Measurements from ENCODE around the genes GPR183 and ZIC5.

DNA sequence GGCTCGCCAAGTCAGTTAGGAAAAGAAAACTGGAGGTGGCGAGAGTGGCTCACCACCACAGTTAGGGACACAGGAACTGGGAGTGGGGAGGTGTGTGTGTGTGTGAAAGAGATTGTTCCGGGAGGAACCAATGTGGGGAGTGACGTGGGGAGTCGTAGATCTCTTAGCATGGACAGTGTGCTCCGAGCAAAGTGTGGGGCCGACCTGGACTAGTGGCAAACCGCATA lies 8.6 kb upstream of the SLC15A1 start:
- RRBS: no CpG with 5 or more reads among the region's 8 CpGs

DNA sequence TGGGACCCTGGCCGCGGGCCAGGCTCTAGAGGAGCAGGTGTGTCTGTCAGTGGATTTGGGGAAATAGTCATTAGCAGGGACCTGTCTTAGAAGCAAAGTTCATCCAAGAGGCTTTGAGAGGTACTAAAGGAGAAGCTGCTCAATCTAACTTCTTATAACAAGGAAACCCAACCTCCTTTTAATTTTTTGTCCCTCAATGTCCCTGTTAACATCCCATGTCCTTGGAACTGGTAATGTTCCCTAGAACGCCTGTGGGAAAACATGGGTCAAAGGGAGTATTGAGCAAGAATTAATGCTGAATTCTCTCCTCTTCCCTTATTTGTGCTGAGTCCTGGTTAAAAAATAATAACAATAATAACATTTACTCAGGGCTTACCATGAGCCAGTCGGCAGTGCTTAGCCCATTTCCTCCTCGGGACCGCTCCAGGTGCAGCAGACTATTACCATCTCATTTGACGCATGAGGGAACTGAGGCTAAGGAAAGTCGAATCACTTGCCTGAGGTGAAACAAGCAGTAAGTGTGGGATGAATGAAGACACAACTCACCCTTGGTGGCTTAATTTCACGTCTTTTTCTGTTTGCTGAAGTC lies 33.5 kb upstream of the SLC15A1 start:
- RRBS: no CpG with 5 or more reads among the region's 9 CpGs

GRCh38 chr13:99214260-99214801 lies 13.7 kb downstream of the UBAC2 start:
- RRBS: no CpG with 5 or more reads among the region's 7 CpGs

DNA sequence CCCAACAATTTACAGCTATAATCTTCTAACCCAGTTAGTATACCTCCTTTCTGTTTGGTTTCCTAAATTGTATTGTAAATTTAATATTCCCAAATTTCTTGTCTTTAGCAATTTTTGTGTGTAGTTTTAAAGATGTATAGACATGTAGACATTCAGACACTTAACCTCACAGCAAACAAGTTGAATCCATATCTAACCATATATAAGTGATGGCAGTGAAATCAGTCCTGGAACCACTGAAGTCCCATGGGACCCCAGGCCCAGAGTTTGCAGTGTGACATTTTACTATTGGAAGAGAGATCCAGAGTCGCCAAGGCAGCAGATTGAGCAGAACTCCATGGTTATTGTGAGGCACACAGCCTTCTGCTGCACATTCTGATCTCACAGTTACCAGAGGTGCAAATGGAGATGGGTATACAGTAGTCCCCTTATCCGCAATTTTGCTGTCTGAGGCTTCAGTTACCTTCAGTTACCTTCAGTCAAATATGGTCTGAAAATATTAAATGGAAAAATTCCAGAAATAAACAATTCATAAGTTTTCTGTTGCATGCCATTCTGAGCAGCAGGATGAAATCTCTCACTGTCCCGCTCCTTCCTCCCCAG lies 3.4 kb upstream of the GPR18 start:
- RRBS: no CpG with 5 or more reads among the region's 3 CpGs

DNA sequence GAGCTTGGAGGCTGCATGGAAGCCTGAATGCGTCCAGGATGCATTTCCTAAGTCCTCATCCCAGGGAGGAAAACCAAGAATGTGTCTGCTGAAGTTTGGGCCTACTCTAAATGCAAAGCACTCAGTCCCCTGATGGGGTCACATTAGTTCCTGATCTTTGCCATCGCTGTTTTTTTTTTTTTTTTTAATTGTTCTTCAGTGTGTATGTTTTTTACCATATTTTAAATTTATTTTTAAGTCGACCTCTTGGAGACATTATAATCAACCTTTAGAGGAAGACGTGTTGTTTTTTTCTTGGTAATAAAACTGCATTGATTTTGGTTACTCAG lies 6.6 kb upstream of the GPR18 start:
- RRBS: no CpG with 5 or more reads among the region's 4 CpGs

- RRBS: no CpG with 5 or more reads among the region's 4 CpGs
These were observed 21.4 kb downstream of the GPR183 start for GRCh38 chr13:99285774-99286222.

- RRBS: no CpG with 5 or more reads among the region's 5 CpGs
These were observed 10.7 kb downstream of the GPR183 start for GRCh38 chr13:99296266-99297090.

GRCh38 chr13:99307270-99307567 lies at the start of gene GPR183:
GPR183 (minus strand) TSS chr13:99307399.
- RRBS: no CpG with 5 or more reads among the region's 4 CpGs

GRCh38 chr13:99352299-99352699 lies 45.1 kb upstream of the GPR183 start:
- RRBS: no CpG with 5 or more reads among the region's 8 CpGs

DNA sequence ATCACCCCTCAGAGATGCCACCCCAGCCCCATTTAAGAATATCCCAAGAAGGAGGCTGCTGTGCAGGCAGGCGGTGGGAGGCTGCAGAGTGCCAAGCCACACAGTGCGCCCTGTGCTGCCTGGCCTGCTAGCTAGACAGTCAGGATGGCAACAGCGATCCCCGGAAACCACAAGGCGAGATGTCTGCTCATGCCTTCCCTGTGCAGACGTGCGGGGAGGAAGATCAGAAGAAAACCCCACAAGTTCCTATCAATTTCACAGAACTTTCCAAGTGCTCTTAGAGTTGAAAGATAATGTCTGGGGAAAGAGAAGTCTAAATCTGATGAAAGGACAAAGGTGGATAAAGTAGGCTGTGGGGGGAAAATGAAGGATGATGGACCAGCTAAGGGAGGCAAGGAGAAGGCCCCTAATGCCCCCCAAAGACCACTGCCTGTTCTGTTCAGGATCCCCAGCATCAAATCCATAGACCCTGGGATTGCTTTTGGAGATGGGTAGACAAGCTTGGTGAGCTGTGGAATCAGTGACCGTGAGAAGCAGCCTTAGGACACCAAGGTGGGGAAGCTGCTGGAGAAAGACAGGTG lies 64.9 kb upstream of the GPR183 start:
- RRBS: no CpG with 5 or more reads among the region's 8 CpGs

GRCh38 chr13:99383922-99384390 lies 76.8 kb upstream of the GPR183 start:
- RRBS: no CpG with 5 or more reads among the region's 5 CpGs

DNA sequence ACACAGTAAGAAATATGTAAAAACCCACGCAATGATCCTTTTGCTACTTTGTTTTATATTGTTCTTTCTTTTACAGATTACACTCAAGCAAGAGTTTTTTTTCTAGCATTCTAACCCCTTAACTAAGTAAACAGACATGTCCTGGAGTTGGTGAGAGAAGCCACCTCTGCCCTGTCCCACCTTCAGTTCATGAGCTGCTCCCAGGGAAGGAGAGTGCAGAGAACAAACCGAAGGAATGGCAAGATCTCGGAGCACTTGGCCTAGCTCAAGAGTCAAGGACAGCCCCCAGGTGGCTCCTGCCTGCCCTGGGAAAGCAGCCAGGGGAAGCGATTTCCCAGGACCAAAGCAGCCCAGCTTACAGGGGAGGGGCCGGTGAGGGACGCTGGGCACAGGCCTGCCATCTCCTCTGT lies 87.7 kb upstream of the TM9SF2 start:
- RRBS: no CpG with 5 or more reads among the region's 6 CpGs

DNA sequence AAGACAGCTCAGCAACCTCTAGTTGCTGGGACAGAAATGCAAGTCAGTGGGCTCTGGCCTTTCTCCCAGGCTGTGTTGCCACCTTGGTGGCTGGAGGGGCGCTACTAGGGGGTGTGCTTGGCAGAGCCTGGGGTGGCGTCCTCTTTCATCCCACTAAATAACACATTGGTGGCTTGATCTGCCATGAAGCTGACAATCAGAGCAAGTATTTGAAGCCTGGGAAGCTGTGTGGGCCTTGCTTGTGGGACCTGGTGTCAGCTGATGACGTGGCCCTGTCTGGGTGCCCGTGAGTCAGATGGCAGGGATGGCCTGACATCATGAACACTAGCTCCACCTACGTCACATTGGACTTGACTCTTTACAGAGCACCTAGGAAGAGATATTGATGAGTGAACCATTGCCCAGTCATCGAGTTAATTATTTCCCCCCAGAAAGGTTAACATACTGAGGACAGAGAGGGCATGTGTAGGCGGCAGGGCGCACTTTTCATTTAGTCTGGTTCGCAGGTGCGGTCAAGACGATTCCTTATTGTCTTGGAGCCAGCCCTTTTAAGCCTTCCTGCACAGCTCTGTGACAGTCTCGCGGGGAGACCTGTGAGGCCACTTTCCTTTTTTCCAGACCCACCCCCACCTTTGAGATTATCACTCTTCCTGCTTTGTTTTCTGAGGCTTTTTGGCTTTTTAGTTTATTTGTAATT lies 49.1 kb downstream of the CLYBL start:
- RRBS: no CpG with 5 or more reads among the region's 13 CpGs

- RRBS: 52% methylated on average over 42 of the region's 106 CpGs
These were observed 3.4 kb downstream of the ZIC5 start for GRCh38 chr13:99967667-99968978.

DNA sequence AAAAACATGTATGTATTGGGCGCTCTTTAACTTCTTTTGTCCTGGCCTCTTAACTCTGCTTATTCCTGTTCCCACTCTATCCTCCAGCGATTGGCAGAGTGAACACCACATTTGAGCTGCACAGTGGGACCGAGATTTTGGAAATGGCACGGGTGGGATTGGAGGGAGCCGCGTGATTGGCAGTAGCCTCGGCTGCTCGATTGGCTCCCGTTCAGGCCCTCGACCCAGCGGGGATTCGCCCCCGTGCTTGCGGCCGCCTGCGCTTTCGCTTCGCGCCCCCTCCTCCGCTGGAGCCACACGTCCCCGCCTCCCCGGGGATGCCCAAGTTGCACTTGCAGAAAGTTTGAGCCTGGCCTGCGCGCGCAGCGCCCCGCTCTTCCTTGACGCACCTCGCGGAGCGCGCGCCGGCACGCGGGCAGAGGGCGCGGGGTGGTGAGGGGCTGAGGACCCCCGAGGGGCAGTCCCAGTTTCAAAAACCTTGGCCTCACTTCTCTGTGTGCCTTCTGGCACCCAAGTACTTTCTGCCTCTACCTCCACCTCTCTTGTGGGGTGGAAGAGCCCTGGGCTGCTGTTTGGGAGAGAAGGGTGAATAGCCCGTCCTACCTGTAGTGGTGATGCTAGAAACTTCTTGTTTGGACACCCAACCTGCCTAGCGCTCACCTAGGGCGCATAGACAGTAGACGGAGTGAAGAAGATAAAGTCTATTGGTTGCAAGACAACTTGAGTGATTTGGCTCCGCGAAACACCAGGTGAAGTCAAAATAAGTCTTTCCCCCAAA lies at the start of gene ZIC5:
ZIC5 (minus strand) TSS at position 100 of the 778 bp plus-strand sequence.
- RRBS: 81% methylated on average over 9 of the region's 46 CpGs

- RRBS: no CpG with 5 or more reads among the region's 8 CpGs
These were observed 236.9 kb downstream of the PCCA start for GRCh38 chr13:100325713-100326334.

- RRBS: no CpG with 5 or more reads among the region's 1 CpG
These were observed 237.5 kb downstream of the PCCA start for GRCh38 chr13:100326469-100326764.

GRCh38 chr13:100390030-100390750 lies 198.4 kb downstream of the GGACT start:
- RRBS: no CpG with 5 or more reads among the region's 4 CpGs

- RRBS: no CpG with 5 or more reads among the region's 13 CpGs
These were observed 82.4 kb downstream of the GGACT start for GRCh38 chr13:100506174-100506607.

All from HTR-8/SVneo (cell line).